Epithelial cell of alveolus of lung (primary cell): ENCODE data around the gene GNAT3.

- RAMPAGE, long total RNA, result no peak
- RRBS, result no CpG with 5 or more reads among the region's 3 CpGs
Measured at GRCh38 chr7:77396850-77397463, 19.2 kb downstream of the GSAP start.

GRCh38 chr7:77537795-77538176 lies 691 bp downstream of the PTPN12 start:
- RAMPAGE, long total RNA, result no peak
- RRBS, result under 1% methylated on average over 23 of the region's 36 CpGs

- RAMPAGE, long total RNA, result no peak
- RRBS, result no CpG with 5 or more reads among the region's 4 CpGs
Measured at GRCh38 chr7:77542619-77543131, 5.6 kb downstream of the PTPN12 start.

DNA sequence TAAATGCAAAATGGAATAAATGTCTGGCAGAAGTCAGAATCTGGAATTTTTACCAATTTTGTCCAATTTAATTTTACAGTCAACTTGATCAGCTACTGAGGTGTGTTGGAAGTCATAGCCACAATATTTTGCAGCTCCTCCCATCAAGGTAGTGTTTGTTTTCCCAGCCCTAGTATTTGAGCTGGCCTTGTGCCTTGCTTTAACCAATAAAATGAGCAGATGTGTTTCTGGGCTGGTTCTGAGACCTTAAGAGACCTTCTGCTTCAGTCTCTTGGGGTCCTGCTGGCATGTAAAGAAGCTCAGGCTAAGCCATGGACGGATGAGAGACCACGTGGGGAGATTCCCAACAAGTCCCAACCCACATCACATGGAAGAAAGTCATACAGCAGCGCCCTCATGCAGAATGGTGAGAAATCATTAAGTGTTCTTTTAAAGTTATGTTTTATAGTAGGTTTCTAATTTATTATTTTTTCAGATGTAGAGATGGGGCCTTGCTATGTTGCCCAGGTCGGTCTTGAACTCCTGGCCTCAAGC lies 42.6 kb upstream of the RSBN1L start:
- RAMPAGE, long total RNA, result no peak
- RRBS, result no CpG with 5 or more reads among the region's 4 CpGs

- RAMPAGE, long total RNA, result no peak
- RRBS, result no CpG with 5 or more reads among the region's 8 CpGs
Measured at GRCh38 chr7:77728316-77728834, 32.1 kb downstream of the RSBN1L start.

- RAMPAGE, long total RNA, result no peak
Measured at GRCh38 chr7:77736289-77736629, 40.0 kb downstream of the RSBN1L start.

GRCh38 chr7:77745804-77746453 lies 49.7 kb downstream of the RSBN1L start:
- RAMPAGE, long total RNA, result no peak
- RRBS, result no CpG with 5 or more reads among the region's 9 CpGs

GRCh38 chr7:77754590-77754895 lies 43.7 kb downstream of the TMEM60 start:
- RAMPAGE, long total RNA, result no peak

GRCh38 chr7:77799938-77800502 lies 1.8 kb upstream of the TMEM60 start:
- RAMPAGE, long total RNA, result no peak
- RRBS, result no CpG with 5 or more reads among the region's 5 CpGs

- RAMPAGE, long total RNA, result no peak
- RRBS, result no CpG with 5 or more reads among the region's 2 CpGs
Measured at GRCh38 chr7:77834425-77834901, 36.2 kb upstream of the TMEM60 start.

GRCh38 chr7:78018450-78018821 lies 220.2 kb upstream of the TMEM60 start:
- RAMPAGE, long total RNA, result no peak
- RRBS, result no CpG with 5 or more reads among the region's 5 CpGs

DNA sequence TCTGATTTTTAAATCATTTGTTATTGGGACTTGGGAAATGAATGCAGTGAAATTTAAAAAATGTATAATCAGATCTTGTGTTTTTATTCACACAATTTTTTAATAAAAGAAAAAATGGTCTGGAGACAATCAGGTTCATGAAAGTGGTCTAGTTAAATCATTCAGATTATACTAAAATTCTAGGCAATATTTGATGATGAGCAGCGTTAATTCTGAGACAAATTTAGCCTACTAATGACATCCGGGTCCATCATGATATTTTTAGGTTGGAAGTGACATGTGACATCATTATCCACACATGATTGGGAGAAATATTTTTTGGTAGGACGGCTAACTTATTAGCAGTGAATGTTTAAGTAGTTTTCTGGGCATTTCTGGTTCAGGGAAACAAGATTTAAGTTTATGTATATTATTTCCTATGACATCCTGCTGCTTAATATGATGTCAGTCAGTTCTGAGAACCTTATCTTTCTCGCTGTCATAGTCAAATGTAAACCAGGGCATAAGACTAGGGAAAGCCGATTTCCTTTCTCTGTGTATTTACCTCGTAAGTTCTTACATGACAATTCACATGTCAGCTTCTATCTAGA lies 602.3 kb upstream of the TMEM60 start:
- RAMPAGE, long total RNA, result no peak
- RRBS, result no CpG with 5 or more reads among the region's 6 CpGs

DNA sequence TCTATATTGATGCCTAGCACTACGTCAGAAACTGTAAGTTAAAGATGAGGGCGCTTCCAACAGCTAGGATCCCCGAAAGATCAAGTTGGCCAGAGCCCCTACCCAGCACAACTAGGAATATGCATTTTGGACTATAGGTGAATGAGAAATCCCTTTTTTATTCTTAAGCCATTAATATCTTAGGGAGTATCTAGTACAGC lies 93.3 kb upstream of the GNAI1 start:
- RAMPAGE, long total RNA, result no peak
- RRBS, result no CpG with 5 or more reads among the region's 3 CpGs

DNA sequence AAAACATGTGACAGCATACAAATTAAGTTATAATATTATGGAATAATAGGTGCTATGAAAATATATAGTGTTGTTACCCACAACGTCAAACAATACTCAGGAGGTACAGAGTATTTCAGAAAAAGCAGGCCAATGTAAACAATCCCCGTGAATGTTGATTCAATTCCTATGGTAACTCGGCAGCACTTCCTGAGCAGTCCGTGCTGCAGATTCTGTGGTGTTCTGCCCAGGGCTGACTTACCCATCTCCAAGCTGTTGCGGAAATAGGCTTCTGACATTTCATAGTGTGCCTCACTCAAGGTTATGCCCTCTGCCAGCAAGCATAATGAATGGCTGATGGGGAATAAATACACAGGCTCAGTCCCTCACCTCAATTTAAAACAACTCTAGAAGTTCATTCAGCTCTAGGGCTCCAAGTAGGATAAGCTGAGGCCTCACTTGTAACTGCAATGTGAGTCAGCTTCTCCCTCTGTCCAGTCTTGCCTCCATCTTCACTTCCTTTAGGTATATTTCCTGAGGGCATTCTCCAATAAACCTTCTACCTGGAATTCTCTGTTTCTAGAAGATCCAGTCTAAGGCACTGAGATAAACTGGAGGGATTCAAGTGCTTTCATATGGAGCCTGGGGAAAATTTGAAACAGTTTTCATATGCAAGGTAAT lies 177.6 kb downstream of the GNAI1 start:
- RAMPAGE, long total RNA, result no peak
- RRBS, result no CpG with 5 or more reads among the region's 5 CpGs

DNA sequence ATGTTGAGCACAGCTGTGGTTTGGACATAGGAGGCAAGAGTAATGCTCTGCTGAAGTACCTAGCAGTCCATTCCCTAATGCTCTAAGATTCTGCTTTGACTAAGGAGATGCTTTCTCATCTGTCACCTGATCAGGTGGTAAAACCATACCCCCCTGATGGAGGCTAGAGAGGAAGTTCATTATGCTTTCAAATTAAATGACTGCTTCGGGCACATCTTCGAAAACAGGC lies at the start of gene GNAT3:
Gene GNAT3 (minus strand): TSS at position 92 of the 229 bp plus-strand sequence.
- RAMPAGE, long total RNA, result no peak
- RRBS, result no CpG with 5 or more reads among the region's 2 CpGs

DNA sequence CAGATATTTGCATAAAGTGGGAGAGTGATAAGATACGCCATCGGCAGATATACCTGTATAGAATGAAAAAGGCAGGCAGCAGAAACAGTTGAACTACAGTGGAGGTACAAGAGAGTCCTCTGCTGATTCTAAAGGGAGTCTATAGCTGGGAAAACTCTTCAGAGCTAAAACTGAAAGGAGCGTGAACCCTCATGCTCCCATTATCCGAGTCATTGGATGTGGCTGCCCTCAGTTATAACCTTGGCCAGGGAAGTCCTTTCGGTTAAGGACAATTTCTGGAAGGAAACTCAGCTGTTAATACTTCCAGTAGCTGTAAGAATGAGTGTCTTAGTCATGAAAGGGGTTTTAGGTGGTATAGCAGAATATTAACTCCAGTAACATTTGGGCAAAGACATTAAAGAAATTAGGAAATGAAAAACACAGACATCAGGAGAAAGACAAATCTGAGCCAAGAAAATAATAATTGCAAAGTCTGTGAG lies 14.6 kb upstream of the GNAT3 start:
- RAMPAGE, long total RNA, result no peak
- RRBS, result no CpG with 5 or more reads among the region's 5 CpGs

- RAMPAGE, long total RNA, result no peak
- RRBS, result no CpG with 5 or more reads among the region's 2 CpGs
Measured at GRCh38 chr7:80647209-80647662, 8.8 kb downstream of the CD36 start.

DNA sequence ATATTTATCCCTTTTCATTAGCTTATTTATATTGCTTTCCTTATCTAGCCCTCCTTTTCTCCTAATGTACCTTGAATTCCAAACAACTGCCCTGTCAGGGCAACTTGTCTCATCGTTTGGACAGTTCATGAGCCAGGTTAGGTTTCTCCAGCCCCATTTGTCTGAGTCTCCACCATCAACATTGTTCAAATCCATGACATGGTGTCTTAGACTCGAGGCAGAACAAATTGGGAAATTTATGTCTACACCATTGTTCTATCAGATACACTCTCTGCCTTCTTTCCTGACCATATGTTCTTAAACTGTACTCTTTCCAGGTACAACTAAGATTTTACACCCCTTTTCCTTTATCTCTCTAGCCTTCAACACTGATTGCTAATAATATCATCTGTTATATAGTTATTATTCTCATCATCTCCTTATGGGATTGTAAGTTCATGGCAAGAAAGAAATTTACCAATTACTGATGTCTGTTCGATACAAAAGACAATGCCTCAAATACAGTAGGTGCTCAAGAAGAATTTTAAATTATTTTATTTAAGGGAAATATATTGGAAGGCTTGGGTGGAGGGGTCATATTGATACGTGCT lies 25.6 kb downstream of the SEMA3C start:
- RAMPAGE, long total RNA, result no peak
- RRBS, result no CpG with 5 or more reads among the region's 4 CpGs

DNA sequence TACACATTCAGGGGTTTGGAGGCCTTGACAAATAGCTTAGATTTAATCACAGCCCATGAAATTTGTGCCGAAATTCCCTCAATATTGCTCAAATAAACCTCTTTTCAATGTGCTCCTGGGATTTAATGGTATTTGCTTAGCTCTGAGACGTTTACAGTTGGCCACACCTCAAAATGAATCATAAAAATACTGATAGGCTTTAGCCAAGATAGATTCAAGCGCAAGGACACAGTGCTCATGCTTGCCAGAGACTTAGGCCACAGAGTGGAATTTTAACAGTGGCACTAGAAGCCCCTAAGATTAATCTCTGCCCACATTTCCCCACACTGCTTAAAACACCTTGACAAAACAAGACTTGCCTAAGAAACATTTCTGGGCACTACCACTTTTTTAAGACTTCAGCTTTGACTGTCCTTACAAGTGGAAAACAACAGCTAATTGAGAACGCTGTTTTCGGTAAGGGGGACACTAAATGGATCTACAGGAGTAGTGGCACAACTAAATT lies 2.3 kb upstream of the SEMA3C start:
- RAMPAGE, long total RNA, result no peak
- RRBS, result no CpG with 5 or more reads among the region's 5 CpGs

GRCh38 chr7:81333402-81333959 lies 414.6 kb upstream of the SEMA3C start:
- RAMPAGE, long total RNA, result no peak
- RRBS, result no CpG with 5 or more reads among the region's 13 CpGs